Ishikawa (cell line): ENCODE data around the gene TTC22.

DNA sequence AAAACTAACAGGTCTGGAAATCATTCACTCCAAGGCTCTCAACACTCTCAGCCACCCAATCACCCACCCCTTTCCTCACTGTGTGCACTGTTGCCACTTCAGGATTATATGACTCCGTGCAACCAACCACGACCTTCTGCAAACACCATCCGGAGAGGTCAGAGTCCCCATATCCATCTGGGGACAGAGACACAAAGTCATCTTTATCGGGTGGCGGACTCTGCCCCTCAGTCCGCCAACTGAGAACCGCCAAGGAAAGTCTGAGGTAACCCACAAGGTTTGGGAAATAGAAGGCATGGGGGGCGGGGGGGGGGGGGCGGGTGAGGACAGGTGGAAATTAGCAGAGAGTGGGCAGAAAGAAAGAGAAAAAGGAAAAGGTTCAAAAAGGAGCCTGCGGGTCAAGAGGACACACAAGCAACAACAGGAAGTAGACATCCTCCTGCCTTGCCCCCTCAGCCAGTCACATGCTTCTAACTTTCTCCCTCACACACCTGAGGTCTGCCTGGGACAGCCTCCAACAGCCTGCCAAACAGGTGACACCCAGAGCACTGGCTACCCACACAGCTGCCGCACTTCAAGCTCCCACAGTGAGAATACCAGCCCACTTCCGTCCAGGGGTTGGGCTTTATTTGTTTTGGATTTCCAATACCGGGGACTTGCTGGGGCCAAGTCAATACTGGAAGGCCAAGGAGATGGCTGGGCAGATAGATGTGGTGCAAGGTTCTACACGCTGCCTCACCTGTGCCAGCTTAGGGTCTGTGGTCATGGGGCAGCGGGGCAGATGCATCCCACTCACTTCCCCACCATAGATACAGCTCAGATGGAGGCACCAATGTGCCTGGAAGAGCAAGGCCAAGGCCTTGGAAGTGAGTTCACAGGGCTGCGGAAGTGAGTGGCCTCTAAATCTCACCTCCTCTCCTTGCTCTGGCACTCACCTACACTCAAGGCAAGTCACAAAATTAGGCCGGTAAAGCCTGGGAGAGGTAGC lies 148.3 kb downstream of the MRPL37 start:
- RRBS: no CpG with 5 or more reads among the region's 17 CpGs

- RRBS: no CpG with 5 or more reads among the region's 6 CpGs
Observed at GRCh38 chr1:54490841-54491265, 57.2 kb upstream of the ACOT11 start.

DNA sequence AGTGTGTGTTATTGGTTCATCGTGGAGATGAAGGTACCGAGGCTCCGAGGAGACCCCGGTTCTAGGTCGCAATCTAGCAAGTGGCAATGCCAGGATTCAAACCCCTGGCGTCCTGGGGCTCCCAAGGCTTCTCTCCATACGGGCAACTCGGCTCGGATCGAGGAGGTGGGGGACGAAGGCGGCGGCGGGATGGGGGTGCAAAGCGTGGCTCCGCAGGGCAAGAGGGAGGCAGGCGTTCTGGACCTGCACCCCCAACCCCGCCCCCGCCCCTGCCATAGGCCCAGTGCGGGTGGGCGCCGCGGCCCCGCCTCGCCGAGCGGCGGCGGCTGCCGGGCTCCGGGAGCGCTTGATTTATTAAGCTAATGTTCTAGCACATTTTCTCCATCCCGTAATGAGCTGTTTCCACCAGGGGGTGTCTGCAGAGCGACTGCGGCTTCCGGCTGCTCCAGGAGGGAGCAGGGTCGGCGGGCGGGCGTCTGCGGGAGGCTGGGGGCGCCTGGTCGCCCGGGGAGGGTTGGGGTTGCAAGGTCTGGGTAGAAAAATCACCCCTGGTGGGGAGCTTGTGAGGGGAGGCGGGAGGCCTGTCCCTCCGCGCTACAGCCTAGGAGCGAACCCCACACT lies 48.7 kb upstream of the ACOT11 start:
- RRBS: 5% methylated on average over 16 of the region's 48 CpGs

DNA sequence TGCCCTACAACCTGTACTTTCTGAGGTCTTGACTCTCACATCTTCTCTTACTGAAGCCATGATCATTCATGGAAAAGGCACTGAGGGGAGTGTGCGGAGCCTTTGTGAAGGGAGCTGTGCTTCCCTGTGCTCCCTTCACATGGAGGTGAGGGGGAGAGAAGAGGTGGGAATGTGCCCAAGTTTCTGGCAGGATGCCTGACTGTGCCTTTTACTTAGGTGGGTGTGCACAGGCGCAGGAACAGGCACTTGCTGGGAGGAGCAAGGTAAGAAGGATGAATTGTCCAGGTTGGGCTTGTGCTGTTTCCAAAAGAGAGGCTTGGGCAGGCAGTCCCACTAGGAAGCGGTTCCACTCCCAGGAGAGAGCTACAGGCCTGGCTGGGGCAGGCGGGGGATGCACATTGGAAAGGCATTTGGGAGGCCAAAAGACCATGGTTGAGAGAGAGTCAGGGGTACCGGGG lies 1.0 kb downstream of the TTC22 start:
- RRBS: no CpG with 5 or more reads among the region's 5 CpGs

DNA sequence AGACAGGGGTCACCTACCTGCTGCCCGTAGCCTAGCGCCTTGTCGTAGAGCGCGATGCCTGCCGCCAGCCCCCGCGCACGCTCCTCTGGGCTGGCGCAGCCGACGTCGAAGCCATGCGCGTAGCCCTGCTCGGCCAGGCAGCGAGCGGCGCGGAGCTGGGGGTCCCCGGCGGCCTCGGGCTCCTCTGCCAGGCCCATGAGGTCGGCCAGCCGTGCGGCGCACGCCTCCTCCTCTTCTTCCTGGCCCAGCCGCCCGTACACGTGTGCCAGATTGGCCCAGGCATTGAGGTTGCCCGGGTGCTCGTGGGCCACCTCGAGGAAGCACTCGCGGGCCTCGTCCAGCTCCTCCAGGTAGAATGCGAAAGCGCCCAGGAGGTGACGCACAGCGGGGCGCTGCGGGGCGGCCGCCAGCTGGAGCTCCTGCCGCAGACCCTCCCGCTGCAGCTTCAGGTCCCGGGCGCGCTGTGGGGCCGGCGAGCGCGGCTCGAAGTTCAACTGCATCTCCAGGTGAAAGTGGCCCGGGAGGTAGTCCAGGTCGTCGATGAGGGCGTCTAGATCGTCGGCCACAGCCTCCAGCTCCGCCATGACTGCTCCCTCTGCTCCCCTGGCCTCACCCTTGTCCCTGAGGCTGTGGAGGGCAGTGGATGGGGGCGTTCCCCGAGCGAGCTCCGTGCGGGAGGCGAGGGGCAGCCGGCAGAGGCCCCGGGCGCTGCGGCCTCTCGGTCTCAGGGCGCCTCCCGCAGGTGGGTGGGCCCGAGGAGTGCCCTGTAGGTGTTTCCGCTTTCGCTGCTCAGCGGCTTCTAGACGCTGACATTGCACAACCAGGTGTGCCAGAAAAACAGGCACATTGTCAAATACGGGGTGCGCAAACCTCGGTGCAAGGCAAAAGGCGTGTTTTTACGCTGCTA lies at the start of gene TTC22:
Gene TTC22, minus strand, starts transcription at position 744 of the 907 bp plus-strand sequence.
- RRBS: 81% methylated on average over 7 of the region's 85 CpGs

- RRBS: no CpG with 5 or more reads among the region's 9 CpGs
Observed at GRCh38 chr1:54801487-54801967, 404 bp upstream of the TTC22 start.

GRCh38 chr1:54803907-54804561 lies 1.8 kb upstream of the LEXM start:
- RRBS: no CpG with 5 or more reads among the region's 4 CpGs

GRCh38 chr1:54814055-54814498 lies 8.2 kb downstream of the LEXM start:
- RRBS: no CpG with 5 or more reads among the region's 10 CpGs

- RRBS: no CpG with 5 or more reads among the region's 5 CpGs
Observed at GRCh38 chr1:54883837-54884522, 3.0 kb downstream of the DHCR24 start.

GRCh38 chr1:54887332-54887755 lies 349 bp upstream of the DHCR24 start:
- RRBS: 1% methylated on average over 12 of the region's 32 CpGs

DNA sequence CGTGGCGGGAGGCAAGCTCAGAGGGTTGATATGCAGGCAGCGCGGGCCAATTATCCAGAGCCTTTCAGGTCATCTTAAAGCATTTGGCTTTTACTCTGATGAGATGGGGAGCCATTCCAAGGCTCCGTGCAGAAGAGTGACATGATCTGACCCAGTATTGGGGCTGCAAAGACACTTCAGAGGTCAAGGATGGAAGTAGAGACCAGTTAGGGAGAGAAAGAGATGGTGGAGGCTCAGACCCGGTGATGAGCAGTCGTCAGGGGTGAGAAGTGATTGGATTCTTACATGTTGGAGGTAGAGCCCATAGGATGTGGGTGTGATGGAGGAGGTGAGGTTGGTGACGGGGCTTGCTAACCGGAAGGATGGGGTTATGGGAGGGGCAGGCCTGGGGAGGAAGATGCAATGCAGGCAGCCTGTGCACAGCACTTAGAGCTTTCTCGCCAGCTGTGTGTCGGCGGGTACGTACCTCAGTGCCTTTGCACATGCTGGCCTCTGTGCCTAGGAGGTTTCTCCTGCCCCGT lies 3.0 kb upstream of the BSND start:
- RRBS: 75% methylated on average over 4 of the region's 14 CpGs

- RRBS: no CpG with 5 or more reads among the region's 15 CpGs
Observed at GRCh38 chr1:55052553-55053019, 13.2 kb downstream of the PCSK9 start.

DNA sequence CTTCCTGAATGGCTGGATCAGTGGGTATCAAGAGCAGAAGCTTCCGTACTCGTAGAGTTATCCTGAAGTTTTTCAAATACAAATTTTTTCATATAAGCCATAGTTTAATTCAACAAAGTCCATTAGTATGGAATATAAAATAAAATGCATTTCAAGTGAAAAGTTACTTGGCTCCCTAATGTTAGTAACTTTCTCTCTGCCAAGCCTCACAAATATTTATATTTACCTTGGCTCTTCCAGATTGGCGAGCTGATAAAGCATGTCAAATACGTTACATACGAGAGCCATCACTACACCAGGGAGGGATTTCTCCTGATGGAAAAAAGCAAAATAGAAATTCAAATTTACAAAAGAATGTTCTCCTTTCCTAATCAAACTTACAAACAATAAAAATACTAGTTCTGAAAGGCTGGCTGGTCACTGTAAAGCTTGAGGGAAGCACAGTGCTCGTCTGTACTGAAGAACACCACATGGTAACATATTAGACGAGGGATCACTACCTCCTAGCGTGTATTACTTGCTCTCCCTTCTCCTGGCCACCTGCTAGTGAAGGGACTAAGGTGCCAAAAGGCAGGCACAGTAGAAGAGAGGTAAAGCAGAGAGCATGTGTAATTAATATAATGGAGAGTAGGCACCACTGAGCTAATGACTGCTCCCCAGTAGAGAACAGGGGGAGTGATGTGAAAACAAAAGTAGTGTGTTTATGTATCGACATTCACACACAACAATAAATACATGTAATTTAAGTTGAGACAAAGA lies 80.9 kb downstream of the USP24 start:
- RRBS: no CpG with 5 or more reads among the region's 9 CpGs

- RRBS: no CpG with 5 or more reads among the region's 5 CpGs
Observed at GRCh38 chr1:55146781-55147695, 68.1 kb downstream of the USP24 start.

GRCh38 chr1:55155432-55155691 lies 59.8 kb downstream of the USP24 start:
- RRBS: no CpG with 5 or more reads among the region's 3 CpGs

DNA sequence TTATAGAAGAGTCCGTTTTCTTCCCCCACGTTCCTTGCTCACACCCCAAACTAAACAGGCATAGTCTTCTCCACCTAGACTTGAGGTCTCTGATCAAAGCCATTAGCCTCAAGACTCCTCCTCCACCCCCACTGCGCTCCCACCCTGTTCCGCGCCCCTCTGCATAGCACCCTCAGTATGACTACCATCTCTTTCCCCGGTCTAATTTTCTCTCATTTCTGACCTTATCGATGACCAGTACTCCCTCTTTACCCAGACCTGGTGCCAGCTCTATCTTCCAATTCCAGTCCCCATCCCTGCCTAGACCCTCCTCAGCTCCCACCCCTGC lies 1.4 kb downstream of the USP24 start:
- RRBS: no CpG with 5 or more reads among the region's 7 CpGs

- RRBS: no CpG with 5 or more reads among the region's 8 CpGs
Observed at GRCh38 chr1:55443424-55444183, 228.4 kb upstream of the USP24 start.

DNA sequence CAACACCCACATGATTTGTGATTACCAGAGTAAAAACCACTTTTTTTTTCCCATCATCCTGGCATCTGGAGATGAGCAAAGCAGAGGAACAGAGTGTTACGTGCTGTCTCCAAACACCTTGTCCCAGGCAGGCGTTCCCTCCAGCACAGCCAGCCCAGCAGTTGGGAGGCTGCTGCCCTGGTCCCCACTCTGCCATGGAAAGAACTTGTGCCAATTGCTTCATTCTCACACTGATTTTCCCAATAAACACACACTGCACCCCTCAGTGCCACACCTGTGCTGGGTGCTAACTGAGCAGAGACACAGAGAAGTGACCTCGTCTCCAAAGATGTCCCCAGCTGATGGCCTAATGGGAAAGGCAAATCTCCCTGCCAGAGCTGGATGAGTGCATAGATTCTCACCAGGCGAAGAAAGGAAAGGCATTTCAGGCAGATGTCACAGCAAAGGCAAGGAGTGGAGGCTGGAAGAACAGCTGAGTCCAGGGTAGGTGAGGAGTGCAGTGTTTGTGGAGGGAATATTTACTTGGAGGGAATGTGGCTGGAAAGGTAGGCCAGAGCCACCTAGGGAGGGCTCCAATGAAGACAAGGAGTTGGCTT lies 360.9 kb upstream of the USP24 start:
- RRBS: no CpG with 5 or more reads among the region's 4 CpGs

GRCh38 chr1:55577868-55578294 lies 362.7 kb upstream of the USP24 start:
- RRBS: no CpG with 5 or more reads among the region's 4 CpGs

GRCh38 chr1:56331721-56332768 lies 247.3 kb downstream of the PLPP3 start:
- RRBS: no CpG with 5 or more reads among the region's 15 CpGs